Pericardium (tissue), 1 donor: ENCODE data around the gene INTU.

DNA sequence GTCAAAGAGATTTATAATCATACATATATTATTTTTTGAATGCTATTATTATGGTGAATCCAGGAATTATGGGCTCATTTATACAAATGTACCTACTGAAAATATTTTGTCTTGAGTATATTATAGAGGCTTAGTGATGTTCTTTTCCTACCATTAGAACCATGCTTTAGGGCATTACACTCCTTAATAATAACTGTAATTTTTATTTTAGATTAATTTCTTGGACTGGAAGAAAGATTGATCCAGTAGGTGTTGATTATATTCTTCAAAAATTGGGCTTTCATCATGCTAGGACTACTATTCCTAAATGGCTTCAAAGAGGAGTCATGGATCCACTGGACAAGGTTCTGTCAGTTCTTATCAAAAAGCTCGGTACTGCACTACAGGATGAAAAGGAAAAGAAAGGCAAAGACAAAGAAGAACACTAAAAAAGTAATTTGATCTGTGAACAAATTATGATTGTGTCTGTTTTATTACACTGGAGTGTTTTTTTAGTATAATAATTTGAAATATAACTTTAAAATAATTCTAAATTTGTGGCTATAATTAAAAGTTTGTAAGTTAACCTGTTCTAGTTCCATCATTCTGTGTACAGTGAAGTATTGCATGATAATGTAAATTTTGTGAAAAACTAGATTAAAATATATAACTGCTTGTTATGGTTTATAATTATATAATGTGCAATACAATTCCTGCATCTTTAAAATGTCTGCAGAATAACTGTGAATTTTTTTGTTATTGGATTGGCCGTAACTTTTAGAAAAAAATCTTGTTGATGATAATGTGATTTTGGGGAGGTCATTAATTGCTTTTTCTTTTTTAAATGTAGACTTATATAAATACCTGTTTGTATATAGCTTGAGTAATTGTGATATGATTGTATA, 16.7 kb upstream of the ADAD1 start:
- RRBS: no CpG with 5 or more reads among the region's 2 CpGs

- RRBS: no CpG with 5 or more reads among the region's 5 CpGs
These were observed 16.5 kb downstream of the FGF2 start for GRCh38 chr4:122843059-122843670.

DNA sequence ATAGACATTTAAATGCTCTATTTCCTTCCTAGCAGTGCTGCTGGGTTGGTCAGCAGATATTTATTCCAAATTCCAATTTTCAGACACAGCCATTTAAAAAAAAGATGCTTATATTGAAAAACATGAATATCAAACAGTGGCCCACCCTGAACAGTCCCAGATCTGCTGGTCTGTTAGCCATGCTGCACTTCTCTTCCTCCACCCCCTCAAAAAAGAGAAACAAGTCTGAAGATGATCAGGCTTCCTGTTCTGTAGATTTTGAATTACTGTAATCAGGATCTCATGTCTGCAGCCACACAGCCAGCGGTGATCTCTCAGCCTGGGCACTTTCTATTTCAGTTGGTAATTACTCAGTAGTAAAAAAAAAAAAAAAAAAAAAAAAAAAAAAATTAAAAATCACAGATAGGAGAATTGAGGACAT, 46.7 kb downstream of the SPRY1 start:
- RRBS: no CpG with 5 or more reads among the region's 1 CpG

- RRBS: no CpG with 5 or more reads among the region's 13 CpGs
These were observed 191.3 kb downstream of the SPRY1 start for GRCh38 chr4:123587571-123588579.

DNA sequence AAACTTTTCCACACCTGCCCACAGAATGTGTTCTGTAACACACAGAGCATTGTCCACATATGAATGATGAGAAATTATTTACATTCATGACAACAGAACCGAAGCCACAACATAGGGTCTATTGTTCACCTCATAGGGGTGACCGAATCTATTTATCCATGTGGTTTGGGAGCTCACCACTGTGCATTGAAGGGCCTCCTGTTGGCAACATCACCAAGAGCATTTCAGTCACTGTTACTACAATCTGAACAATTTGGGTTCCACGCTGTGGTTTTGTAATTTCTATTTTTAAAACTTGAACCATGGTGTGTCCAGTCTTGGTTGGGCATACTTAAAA, 192.0 kb downstream of the SPRY1 start:
- RRBS: no CpG with 5 or more reads among the region's 3 CpGs

DNA sequence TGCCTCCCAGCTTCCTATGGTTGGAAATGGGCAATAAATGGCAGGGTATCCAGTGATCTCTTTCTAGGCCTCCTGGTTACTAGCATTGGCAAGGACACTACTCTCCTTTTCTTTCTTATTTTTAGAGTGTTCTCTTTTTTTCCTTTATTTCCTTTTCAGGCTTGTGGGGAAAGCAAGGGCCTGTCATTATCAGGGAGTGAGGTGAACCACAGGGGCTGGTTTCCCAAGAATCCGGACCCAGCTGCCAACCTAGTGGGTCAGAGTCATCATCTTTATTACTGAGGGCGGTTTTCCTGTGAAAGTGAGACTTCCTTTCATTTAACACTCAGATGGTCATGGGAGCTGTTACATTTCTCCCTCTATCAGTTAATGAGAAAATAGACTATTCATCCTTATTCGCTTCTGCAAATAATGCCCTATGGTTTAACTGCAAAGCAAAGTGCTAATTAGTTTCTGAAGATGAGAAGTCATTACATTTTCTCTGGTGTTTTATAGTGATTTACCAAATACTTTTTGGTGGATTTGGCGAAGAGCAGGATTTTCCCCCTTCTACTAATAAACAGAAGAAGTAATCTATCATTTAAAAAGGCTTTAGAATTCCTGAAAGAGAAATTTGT, 224.8 kb downstream of the SPRY1 start:
- RRBS: no CpG with 5 or more reads among the region's 4 CpGs

DNA sequence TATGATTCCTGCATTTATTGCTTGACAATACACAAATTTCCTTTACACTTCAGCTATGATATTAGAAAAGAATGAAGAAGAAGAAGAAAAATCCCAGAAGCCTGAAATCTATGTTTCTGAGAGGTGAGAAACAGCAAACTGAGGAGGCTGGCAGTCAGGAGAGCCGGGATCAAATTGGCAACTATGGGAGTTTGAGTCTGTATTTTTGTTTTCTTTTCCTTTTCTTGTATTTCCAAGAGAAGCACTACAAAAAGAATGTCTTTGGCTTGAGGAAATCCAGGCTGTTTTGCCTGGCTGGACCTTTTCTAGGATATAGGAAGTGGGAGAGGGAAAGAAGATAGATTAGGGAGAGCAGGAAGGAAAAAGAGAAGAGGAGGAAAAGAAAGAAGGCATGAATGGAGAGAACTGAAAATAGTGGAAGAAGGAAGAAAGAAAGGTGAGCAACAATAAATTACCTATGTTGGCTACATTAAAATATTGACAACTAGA, 631.0 kb downstream of the SPRY1 start:
- RRBS: no CpG with 5 or more reads among the region's 1 CpG

GRCh38 chr4:127623411-127624018, 9.2 kb upstream of the INTU start:
- RRBS: no CpG with 5 or more reads among the region's 33 CpGs

DNA sequence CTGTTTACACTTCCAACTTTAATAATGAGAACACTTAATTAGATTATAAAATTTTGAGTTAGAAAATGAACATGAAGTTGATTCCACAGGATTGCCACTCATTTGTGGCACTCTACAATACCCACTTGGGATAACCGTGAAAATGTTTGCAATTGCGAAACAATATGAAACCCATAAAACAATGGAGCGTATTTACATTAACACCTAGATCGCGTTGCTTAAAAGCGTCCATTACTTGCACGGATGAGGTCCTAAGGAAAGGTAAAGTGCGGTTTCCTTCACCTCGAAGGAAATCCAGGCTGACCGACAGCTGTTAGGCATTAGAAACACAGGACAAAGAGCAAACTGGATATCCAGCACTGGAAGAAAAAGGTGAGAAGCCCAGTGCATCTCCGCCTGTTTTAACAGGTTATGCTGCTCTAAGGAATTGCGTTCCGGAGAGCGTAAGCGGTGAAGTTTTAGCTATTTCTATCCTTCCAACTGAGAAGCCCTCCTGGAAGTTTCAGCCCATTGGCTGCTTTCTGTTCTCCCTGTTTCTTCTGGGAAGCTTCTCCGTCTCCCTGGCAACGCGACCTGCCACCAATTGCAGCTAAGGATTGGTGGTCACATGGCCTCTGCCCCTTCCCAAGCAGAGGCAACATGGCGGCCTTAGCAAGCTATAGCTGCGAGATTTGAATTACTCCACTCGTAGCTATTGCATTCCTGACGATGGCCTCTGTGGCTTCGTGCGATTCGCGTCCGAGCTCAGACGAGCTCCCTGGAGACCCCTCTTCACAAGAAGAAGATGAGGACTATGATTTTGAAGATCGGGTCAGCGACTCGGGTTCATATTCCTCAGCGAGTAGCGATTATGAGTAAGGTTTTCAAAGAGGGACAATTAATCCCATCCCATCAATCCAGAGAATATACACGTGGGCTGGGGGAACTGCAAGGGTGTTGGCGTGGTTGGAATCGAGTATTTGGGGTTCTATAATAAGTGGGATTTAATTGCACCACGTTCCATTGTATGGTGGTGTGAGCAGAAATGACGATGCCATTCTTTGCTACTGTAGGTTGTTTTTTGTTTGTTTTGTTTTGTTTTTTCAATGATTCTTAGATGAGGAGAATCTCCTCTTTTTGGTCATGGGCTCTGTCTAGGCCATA, at the start of gene INTU:
Gene INTU, plus strand, starts transcription at position 631 of the 1,143 bp plus-strand sequence.
- RRBS: no CpG with 5 or more reads among the region's 38 CpGs

GRCh38 chr4:127677529-127678312, 45.0 kb downstream of the INTU start:
- RRBS: no CpG with 5 or more reads among the region's 13 CpGs

DNA sequence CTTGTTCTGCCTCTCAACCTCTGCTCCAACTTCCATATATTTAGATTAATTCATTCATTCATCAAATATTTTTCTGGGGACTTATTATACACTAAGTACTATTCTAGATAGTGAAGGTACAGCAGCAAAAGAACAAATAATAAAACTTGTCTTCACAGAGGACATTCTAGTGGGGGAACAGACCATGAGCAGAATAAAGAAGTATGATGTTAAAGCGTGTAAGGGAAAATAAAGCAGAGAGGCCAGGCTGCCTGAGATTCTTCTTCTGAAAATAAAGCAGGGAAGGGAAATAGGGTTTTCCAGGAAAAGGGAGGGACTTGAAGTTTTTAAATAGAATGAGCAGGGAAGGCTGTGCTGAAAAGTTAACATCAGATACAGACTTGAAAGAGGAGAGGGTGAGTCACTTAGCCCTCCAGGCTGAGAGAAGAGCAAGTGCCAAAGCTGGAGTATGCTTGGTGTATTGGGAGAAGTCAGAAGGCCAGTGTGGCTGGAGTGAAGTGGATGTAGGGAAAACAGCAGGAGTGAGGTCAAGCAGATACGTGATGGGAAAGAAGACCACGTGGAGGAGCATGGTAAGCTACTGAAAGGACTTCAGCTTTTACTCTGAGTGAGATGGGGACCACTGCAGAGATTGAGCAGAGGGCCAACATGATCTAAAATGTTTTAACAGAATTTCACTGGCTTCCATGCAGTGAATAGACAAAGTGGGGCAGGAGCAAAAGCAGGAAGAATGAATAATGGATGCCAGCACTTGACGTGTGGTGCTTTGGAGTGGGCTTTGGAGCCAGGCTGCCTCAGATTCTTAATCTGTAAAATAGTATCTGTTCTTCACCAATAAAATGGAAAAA, 9.9 kb upstream of the PLK4 start:
- RRBS: no CpG with 5 or more reads among the region's 4 CpGs

GRCh38 chr4:128061619-128062923, 959 bp downstream of the LARP1B start:
- RRBS: 2% methylated on average over 24 of the region's 101 CpGs

DNA sequence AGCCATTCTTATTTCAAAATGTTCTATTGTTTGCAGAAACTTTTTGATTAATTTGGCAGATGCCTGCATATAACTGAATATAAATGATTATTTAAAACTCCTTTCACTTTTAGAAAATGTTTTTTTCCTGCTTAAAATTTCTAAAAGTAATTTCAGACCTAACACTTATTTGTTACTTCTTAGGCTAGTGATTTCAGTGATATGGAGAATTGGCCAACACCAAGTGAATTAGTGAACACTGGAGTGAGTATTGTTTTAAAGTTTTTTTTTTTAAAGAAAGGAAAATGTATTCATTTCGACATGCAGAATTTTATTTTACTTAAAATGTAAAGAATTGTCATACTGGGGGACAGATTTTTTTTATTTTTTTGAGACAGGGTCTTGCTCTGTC, 13.6 kb downstream of the LARP1B start:
- RRBS: no CpG with 5 or more reads among the region's 1 CpG

- RRBS: no CpG with 5 or more reads among the region's 5 CpGs
These were observed 173.8 kb upstream of the PGRMC2 start for GRCh38 chr4:128461359-128461908.

DNA sequence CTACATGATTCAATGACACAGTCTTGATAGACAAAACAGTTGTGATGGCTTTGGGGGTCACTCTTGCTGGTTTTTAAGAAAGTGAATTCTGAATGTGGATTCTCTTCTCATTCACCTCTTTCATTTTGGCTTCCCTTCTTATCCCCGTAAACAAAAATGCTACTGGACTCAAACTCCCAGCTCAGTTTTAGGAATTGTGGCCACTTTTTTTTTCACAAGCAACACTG, 253.2 kb upstream of the JADE1 start:
- RRBS: no CpG with 5 or more reads among the region's 1 CpG

DNA sequence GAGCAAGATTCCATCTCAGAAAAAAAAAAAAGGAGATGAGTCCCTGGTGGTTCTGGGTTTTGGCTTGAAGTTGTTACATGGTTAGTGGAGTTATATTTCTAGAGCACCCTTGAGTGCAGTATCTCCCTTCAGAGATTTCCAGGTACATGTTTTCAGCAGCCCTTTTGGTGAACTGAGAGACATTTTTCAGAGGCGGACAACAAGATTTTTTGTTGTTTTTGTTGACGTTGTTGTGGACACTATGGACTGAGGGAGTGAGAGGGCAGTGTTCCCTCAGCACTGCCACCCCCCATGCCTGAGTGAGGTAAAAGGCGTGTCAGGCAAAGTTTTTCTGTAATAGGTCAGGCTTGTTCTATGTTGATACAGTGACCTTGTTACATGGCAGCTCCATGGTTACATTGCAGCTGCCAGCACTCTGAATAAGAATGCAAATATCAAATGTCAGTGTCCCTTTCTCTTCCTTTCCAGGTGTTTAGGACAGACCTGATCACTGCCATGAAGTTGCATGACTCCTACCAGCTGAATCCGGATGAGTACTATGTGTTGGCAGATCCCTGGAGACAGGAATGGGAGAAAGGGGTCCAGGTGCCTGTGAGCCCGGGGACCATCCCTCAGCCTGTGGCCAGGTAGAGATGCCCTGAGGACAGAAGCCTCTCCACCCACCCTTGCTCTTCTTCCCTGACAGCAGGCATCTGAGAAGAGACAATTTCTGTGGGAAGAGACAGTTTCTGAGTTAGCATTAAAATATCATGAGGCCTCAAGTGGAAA, 36.6 kb downstream of the JADE1 start:
- RRBS: 89% methylated on average over 2 of the region's 5 CpGs

GRCh38 chr4:128848684-128849605, 39.4 kb downstream of the JADE1 start:
- RRBS: no CpG with 5 or more reads among the region's 13 CpGs

DNA sequence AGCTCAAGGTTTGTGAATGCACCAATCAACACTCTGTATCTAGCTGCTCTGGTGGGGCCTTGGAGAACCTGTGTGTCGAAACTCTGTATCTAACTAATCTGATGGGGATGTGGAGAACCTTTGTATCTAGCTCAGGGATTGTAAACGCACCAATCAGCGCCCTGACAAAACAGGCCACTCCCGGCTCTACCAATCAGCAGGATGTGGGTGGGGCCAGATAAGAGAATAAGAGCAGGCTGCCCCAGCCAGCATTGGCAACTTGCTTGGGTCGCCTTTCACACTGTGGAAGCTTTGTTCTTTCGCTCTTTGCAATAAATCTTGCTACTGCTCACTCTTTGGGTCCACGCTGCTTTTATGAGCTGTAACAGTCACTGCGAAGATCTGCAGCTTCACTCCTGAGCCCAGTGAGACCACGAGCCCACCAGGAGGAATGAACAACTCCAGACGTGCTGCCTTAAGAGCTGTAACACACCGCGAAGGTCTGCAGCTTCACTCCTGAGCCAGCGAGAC, 917.8 kb downstream of the C4orf33 start:
- RRBS: no CpG with 5 or more reads among the region's 13 CpGs

- RRBS: no CpG with 5 or more reads among the region's 1 CpG
These were observed 1552.2 kb upstream of the PCDH10 start for GRCh38 chr4:131596936-131597252.

DNA sequence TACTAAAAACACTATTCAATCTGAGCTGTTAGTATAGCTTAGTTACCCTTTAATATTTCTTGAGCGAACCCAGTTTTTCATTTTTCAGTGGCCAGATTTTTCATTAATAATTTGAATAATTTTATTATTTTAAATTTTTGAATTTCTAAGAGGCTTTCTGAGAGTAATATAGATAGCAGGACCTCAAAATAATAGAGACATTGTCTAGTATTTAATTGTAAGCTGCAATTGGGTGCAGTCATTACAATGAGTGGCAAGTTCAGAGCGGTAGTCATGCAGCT, 1072.0 kb upstream of the PCDH10 start:
- RRBS: no CpG with 5 or more reads among the region's 2 CpGs